Lower leg skin (tissue), 2 donors: ENCODE data around the genes GDAP1L1 and PKIG.

- PRO-cap: no peak
- RAMPAGE, long total RNA, 2 experiments: no peak in any of the 2 experiments
Measured at GRCh38 chr20:44068485-44069736, 118.1 kb downstream of the JPH2 start.

- PRO-cap: no peak
- RAMPAGE, long total RNA, 2 experiments: no peak in any of the 2 experiments
Measured at GRCh38 chr20:44116715-44117005, 70.3 kb downstream of the JPH2 start.

DNA sequence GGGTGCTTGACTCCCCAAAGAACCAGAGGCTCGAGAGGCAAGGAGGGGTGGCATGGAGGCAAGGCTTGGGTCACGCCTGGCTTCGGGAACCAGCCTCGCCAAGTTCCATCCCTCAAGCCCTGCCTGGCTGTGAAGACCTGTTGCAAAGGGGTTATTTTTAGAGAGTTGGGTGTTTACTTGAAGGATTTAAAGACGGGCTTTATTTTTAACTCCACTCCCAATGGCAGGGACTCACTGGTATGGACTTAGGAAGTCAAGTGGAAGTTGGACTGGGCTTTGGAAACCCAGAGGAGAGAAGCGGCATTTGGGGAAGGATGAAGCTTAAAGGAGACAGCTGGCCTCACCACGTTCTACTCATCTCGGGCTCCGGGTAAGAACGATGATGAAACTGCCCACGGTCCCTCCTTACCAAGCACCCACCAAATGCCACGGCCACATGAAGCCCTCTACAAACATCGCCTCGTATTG, 43.0 kb downstream of the JPH2 start:
- PRO-cap: no peak
- RAMPAGE, long total RNA, 2 experiments: no peak in any of the 2 experiments

- PRO-cap: bidirectional peak, plus-strand start at chr20:44154061, minus-strand start at chr20:44153886
- RAMPAGE, long total RNA, 2 experiments: no peak in any of the 2 experiments
Measured at GRCh38 chr20:44153447-44154114, 33.4 kb downstream of the JPH2 start.

DNA sequence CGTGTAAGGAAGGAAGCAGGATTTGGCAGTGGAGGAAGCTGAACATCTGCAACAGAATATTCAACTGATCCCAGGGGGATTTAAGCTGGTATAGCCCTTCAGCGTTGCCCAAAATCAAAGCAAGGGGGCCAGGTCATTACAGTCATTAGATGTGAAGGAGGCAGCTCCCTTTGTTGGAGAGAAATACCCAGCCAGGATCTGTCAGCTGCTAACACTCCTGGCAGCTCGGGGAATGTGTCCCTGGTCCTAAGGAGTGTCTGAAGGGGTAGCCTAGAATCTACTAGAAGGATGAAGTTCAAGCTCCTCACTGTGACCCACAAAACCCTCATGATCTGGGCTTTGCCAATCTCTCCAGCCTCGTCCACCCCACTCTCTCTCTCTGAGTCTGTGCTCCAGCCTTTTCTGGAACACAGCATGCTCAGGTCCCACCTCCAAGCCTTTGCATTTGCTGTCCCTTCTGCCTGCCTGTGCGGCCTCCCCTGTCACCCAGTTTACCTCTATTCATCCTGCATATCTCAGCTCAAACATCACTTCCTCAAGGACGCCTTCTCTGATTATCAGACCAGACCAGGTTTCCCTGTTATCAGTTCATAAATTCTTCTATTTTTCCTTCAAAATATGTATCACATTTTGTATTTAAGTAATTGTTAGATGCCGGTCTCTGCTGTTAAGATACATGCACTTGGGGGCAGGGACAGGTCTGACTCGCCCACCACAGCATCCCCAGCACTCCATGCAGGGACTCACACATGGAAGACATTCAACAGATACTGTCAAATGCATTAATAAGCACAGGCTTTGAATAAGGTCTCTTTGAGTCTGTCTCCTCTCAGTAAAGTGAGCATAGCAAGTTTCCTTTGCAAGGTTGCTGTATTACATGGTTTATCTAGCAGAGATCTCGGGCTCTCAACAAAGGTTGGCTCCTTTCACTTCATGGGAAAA, 15.5 kb downstream of the JPH2 start:
- PRO-cap: no peak
- RAMPAGE, long total RNA, 2 experiments: no peak in any of the 2 experiments

- PRO-cap: no peak
- RAMPAGE, long total RNA, 2 experiments: no peak in any of the 2 experiments
Measured at GRCh38 chr20:44246917-44247738, at the start of gene GDAP1L1. Gene GDAP1L1, plus strand, starts transcription at chr20:44247308.

DNA sequence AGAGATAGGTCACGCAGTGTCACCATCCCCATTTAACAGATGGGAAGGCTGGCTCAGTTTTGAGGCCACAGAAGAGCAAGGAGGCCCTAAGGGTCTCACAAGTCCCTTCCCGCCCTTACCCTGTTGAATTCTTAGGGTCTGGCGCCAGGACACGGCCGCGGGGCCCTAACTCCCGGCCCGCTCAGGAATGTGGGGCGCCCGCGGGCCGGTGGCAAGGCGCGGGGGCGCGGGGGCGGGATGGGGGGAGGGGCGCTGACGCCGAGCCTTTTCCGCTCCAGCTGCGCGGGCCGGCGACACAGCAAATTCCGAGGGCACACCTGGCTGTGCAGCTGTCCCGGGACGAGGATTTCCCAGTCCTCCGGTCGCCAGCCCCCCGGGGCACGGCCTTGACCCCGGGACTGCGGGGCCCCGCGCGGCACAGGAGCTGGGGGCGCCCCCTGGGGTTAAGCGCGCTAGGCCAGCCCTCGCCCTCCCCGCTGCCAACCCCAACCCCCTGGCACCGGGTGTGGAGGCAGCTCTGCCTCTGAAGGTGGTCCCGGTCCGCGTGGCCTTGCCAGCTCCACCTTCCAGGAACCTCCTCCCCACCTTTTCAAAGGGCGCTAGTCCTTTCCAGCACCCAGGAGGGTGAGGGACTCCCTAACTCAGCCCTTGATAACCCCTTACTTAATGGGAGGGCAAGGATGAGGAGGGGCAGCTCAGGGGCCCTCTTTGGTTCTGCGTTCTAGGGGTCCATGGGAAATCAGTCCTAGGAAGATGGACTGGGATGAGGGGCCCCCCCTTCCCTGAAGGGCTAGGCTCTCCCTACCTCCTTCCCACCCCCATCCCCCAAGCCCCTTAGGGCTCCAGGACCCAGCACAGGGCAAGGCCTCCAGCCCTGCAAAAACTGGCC, 10.1 kb upstream of the R3HDML start:
- PRO-cap: no peak
- RAMPAGE, long total RNA, 2 experiments: no peak in any of the 2 experiments

- PRO-cap: no peak
- RAMPAGE, long total RNA, 2 experiments: no peak in any of the 2 experiments
Measured at GRCh38 chr20:44425819-44426591, 49.7 kb upstream of the TTPAL start.

- PRO-cap: no peak
- RAMPAGE, long total RNA, 2 experiments: no peak in any of the 2 experiments
Measured at GRCh38 chr20:44430129-44430987, 45.3 kb upstream of the TTPAL start.

DNA sequence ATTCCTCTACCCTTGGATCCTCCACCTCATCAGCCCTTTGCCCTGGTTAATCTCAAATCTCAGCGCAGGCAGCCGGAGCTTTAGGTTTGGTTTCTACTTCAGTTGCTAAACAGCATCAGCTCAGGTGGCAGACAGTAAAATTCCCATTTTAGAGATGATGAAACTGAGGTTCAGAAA, 41.2 kb upstream of the TTPAL start:
- PRO-cap: no peak
- RAMPAGE, long total RNA, 2 experiments: no peak in any of the 2 experiments

DNA sequence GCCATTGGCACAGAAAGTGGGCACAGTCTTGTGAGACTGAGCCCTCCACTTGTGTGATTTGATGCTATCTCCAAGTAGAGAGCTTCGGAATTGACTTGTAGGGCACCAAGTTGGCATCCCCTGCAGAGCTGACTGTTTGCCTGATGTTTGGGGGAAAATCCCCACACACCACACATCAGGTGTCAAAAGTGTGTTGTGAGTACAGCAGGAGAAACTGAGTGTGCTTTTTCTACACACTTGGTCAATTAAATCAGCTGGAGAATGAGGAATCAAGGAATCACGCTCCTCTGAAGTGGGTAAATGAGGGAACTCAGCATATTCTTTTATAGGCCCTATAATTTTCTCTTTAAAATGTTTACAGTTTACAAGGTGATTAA, 962 bp downstream of the SERINC3 start:
- PRO-cap: no peak
- RAMPAGE, long total RNA, 2 experiments: no peak in any of the 2 experiments

DNA sequence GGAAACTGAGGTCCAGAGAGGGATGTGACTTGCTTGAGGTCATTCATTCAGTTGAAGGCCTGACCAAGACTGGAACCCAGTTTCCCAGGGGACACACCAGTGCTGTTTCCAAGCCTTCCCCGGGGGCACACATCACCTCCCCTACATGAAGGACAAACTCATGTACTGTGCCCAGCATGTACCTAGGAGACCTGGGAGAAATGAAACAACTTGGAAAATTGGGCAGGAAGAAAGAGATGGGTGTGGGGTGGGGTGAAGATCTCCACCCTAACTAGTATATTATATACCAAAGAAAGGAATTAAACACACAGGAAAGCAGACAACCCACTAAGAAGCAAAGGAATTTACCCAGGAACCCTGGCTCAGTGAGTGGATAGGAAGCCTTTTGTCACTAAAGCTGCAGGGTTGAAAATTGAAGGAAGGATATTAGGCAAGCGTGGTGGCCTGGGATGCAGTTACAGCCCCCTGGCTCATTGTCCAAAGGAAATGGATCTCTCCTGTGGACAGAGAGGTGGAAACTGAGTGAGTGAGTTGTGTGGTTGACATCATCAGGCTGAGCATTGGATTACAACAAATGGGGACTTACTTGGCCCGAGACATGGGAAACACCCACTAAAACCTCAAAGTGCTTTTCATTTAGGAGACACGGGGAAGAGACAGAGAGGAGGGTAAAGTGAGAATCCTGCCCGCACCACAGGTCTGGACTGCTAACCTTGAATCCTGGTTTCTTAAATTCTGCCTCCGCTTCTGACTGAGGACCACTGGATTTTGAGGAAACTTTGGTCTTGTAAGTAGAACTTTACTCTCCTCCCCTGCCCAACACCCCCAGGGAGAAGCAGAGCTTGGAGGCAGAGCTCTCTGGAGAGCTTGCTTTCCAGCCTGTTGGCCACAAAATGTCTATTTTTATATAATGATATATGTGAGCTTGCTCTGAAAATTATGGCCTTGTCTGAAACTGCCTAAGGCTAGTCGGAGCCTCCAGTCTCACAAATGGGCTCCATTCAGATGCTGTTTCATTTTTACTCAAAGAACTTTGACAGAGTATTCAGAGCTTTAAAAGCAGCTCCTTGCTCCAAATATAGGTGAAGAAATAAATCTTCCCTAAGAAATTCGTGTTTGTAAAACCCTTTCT, at the start of gene PKIG:
Gene PKIG (plus strand): TSS at position 635 of the 1,132 bp plus-strand sequence.
- PRO-cap: bidirectional peak, plus-strand start at position 639 of the sequence, minus-strand start at position 520 of the sequence
- RAMPAGE, long total RNA, 2 experiments: no peak in any of the 2 experiments

GRCh38 chr20:44583077-44583637, 778 bp downstream of the PKIG start:
- PRO-cap: no peak
- RAMPAGE, long total RNA, 2 experiments: no peak in any of the 2 experiments

GRCh38 chr20:44584083-44584431, 1.7 kb downstream of the PKIG start:
- PRO-cap: no peak
- RAMPAGE, long total RNA, 2 experiments: no peak in any of the 2 experiments

- PRO-cap: no peak
- RAMPAGE, long total RNA, 2 experiments: no peak in any of the 2 experiments
Measured at GRCh38 chr20:44594619-44595206, 12.3 kb downstream of the PKIG start.

DNA sequence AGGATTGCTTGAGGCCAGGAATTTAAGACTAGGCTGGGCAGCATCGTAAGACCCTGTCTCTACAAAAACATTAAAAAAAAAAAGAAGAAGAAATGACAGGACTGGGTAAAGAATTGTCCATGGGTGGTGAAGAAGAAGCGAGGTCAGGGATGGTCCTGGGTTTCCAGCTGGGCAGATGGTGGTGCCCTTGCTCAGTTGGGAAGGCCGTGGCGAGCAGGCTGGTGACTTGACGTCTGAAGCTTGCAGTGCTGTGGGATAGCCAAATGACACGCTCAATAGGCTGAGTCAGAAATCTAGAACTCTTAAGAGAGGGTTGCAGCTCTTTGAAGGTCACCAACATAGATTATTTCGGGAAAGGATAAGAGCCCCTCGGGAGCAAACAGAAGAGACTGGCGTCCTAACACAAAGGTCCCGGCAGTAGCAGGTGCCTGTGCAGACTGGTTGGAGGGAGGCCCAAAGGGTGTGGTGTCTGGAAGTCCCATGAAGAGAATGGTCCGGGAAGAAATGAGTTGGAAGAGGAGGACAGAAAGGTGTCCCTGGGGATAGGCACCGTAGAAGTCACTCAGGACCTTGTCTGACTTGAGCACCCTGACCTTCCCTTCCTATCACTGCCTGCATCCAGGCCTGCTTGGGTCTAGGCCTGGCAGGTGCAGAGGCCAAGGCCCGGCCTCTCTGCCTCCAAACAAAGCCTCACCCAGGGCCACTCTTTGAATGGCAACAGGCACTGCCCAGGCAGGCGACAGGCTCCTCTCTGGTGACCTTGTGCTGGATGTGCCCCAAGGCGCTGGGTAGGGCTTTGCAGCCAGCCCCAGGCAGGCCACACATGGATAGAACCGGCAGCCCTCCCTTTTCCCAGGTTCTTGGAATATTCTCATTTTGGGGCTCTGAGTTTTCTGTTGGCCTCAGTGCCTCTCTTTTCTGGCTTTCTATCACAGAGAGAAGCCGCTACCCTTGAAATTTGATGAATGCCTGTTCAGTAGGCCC, 18.5 kb downstream of the PKIG start:
- PRO-cap: no peak
- RAMPAGE, long total RNA, 2 experiments: no peak in any of the 2 experiments

DNA sequence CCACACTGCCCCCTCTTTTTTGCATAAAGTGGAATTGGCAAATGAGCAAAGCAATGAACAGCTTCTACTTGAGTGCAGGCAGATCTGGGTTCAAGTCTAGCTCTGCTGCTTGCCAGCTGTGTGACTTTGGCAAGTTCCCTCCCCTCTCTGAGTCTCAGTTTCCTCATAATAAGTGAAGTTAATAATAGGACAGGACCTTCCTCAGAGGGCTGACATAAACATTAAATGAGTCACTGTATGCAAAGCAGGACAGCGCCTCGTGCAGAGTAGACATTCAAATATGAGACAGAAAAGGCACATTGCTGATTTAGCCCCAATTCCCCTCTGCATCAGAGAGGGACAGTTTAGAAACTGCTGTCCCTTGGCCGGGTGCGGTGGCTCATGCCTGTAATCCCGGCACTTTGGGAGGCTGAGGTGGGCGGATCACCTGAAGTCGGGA, 4.7 kb downstream of the ADA start:
- PRO-cap: no peak
- RAMPAGE, long total RNA, 2 experiments: no peak in any of the 2 experiments

DNA sequence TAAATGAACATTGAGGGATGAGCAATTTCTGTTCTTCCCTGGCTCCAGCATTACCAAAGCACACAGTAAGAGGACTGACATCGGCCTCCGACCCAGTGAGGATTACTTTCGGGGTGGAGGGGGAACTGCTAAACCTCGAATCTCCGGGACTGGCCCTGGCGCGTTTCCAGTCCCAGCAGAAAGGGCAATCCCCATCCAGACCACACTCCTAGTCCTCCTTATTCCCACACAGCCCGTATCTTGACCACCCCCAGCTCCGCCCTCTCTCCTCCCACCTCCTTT, 372 bp upstream of the YWHAB start:
- PRO-cap: no peak
- RAMPAGE, long total RNA, 2 experiments: no peak in any of the 2 experiments

DNA sequence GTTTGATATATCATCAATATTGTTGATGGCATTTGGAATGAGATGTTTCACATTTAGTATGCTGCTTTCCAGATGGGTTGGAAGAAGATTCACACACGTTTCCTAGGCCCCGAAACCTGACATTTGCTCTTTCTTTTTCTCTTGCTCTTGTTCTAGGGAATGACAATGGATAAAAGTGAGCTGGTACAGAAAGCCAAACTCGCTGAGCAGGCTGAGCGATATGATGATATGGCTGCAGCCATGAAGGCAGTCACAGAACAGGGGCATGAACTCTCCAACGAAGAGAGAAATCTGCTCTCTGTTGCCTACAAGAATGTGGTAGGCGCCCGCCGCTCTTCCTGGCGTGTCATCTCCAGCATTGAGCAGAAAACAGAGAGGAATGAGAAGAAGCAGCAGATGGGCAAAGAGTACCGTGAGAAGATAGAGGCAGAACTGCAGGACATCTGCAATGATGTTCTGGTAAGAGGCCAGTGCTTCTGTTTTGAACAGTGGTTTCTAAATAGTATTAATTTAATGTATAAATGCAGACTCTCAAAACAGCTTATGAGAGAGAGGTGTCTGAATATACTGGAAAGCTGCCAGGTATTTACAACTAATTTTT, 8.4 kb upstream of the PABPC1L start:
- PRO-cap: no peak
- RAMPAGE, long total RNA, 2 experiments: no peak in any of the 2 experiments

DNA sequence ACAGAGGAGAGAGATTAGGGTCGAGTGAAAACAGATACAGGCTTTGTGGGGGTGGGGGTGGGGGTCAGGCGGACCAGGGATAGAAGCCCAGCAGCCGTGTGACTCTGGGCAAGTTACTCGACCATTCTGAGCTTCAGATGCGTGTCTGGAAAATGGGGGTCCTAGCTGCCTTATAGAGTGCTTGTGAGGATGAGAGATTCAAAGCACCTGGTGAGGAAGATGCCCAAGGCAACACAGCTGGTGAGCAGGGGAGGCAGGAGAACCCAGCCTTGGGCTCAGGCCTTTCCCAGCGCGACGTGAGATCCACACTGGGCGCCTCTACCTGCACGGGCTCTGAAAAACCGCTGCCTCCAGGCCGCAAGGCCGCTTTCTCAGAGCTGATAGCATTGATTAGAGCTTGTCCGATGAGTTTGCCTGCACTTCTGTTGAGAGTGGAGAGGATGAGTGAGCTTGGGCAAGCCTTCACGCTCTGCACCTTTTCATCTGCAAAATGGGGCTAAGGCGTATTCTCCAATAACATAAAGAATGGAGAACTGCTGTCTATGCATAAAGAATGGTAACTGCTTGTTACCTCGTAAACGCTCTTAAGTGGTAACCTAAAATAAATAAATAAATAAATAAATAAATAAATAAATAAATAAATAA, 799 bp downstream of the PABPC1L start:
- PRO-cap: no peak
- RAMPAGE, long total RNA, 2 experiments: no peak in any of the 2 experiments